AG08470 (cell line): ENCODE measurements around the genes GFER and TEDC2.

- RRBS = no CpG with 5 or more reads among the region's 25 CpGs
Measured at GRCh38 chr16:1923387-1924155, 5.4 kb upstream of the HS3ST6 start.

GRCh38 chr16:1984071-1984969 is at the start of gene GFER:
Gene GFER, plus strand, starts transcription at chr16:1984193.
- RRBS = 2% methylated on average over 57 of the region's 91 CpGs

GRCh38 chr16:1996824-1997811 is 7.3 kb downstream of the SYNGR3 start:
- RRBS = no CpG with 5 or more reads among the region's 10 CpGs

- RRBS = 94% methylated on average over 8 of the region's 23 CpGs
Measured at GRCh38 chr16:1999060-1999616, 9.4 kb downstream of the SYNGR3 start.

DNA sequence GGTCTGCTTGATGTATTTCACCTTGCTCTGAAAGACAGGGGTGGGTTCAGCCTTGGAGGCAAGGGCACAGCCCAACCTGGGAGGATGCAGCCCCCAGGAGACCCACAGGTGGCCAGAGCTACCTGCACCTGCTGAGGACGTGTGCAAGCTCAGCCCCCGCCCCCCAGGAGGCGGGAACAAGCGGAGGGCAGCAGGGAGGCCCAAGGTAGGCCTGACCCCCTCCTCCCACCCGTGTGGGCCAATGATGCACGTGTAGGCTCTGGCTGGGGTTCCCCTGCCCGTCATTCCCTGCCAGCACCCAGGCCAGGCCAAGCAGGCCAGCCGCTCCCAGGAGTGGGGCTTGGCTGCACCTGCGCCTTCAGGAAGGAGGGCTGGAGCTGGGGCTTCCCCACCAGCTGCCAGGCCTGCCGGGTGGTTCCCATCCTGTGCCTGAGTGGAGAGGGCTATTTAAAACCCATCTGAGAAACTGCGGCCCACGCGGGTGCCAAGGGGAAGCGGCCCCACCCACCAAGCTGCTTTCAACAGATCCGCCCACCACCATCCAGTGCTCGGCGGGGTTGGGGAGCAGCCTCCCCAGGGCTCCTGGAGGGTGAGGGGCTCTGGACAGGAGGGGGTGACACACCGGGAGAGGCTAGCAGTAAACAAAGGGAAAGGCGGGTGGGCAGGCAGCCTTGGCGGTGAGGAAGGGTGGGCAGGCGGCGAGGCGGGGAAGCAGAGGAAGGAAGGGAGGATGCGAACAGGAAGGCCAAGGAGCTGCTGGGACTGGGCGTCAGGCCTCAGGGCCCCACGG is 3.7 kb downstream of the NTHL1 start:
- RRBS = no CpG with 5 or more reads among the region's 26 CpGs

- RRBS = no CpG with 5 or more reads among the region's 6 CpGs
Measured at GRCh38 chr16:2050293-2050633, 2.5 kb downstream of the TSC2 start.

- RRBS = no CpG with 5 or more reads among the region's 47 CpGs
Measured at GRCh38 chr16:2124584-2125636, 10.8 kb downstream of the PKD1 start.

GRCh38 chr16:2228114-2229140 is 5.0 kb downstream of the E4F1 start:
- RRBS = 82% methylated on average over 15 of the region's 36 CpGs

- RRBS = 96% methylated on average over 8 of the region's 42 CpGs
Measured at GRCh38 chr16:2242431-2243726, 6.6 kb downstream of the DNASE1L2 start.

DNA sequence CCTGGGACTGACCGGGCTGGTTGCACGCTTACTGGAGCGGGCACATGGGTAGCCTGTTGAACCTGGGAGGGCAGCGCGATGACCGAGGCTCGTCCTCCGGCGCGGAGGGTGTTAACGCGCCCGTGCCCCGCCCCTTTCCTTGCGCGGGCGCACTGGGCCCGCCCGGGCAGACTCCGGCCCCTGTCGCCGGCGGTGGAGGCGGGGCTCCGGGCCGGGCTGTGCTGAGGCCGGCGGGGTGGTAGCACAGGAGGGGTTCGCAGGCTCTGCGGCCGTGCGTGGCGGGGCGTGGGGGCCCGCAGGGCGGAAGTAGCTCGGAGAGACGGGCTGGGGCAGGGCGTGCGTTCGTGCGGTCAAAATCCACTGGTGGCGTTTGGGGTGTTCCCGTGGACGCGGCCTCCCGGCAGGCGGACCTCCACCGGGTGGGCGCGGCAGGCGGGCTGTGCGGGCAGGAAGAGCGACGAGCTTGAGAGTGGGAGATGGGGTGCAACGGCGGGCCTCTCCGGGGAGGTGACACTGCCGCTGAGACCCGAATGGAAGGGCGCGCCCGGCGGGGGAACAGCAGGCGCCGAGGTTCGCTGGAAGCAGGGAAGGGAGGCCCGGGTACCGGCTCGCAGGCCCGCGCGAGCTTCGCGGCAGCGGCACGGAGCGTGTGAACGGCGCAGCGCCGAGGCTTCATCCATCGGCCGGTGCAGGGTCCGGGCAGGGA is 501 bp upstream of the RNPS1 start:
- RRBS = 1% methylated on average over 51 of the region's 85 CpGs

DNA sequence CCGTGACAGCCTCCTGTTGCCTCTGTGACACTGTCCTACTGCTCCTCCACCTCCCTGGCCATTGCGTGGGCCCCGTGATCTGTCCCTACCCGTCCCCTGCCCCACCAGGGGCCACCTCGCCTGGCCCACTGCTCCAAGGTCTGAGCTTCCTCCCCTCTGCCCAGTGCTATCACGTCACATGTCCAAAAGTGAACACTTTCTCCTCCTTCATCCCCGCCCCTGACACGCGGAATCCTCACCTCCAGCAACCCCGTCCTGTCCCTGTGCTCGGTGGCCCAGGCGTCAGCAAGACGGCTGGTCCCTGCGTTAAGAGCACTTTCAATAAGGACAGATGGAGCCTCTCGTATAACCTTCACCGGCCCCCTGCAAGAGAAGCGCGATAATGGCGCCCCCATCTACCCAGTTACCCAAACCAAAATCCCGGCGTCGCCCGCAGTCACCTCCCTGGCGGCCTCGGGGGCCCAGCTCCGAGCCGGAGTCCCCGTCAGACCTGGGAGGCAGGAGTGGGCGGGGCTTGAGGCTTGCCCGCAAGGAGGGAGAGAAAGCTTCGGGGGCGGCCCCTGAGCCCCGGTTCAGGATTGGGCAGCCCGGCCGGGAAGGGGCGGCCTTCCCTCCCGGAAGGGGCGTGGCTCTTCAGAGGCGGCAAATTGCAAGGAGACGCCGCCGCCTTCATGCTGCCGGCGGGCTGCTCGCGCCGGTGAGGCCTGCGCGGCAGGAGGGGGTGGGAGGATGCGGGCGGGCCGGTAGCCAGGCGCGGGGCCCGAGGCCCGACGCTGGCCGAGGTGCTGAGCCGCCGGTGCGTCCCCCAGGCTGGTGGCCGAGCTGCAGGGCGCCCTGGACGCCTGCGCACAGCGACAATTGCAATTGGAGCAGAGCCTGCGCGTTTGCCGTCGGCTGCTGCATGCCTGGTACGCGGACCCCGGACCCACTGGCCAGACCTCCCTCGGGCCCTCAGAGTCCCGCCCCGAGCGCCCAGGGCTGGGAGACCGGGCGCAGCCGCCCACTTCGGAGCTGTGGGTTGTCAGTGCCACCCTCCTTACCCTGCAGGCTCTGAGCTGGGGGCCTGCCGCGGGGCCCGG is at the start of gene TEDC2:
Gene TEDC2, plus strand, starts transcription at position 636 of the 1,079 bp plus-strand sequence.
- RRBS = 2% methylated on average over 49 of the region's 84 CpGs

DNA sequence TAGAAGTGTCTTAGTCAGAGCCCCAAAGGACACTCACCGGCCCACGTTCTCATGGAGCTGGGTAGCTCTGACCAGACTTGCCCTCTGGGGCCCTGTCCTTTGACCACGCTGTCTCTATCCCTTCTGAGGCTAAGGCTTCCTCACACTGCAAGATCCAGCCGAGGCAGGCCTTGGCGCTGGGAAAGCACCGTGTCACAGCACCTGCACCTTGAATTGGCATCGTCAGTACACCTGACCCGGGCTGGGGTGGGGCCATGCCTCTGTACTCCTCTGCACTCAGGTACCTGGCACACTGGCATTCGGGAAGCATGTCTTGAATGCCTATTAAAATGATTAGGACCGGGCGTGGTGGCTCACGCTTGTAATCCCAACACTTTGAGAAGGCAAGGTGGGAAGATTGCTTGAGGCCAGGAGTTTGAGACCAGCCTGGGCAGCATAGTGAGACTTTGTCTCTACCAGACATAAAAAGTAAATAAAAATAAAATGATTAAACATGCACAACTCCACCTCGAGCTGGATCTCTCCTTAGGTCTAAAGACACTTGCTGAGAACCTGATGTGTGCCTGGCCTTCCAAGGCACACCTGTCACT is 6.1 kb downstream of the TBC1D24 start:
- RRBS = 81% methylated on average over 2 of the region's 13 CpGs

DNA sequence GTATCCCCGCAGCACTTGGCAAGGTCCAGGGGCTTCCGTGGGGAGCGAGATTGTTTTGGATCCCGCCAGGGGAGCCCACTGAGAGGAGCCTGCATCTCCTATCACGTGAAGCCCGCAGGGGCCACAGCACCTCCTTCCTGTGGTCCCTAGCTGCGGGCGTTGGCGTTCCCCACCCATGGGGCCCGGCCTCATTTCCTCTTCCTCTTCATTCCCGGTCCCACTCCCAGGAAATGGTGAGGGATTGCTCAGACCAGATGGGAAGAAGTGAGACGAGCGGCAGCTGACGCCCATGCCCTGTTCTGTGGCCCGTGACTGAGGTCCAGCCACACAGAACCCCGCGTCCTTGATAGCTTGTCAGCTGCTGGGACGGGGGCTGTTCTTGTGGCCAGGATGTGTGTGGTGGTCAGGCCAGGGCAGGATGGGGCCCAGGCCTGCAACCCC is 11.2 kb downstream of the TBC1D24 start:
- RRBS = no CpG with 5 or more reads among the region's 18 CpGs

GRCh38 chr16:2512783-2513512 is 804 bp upstream of the ATP6V0C start:
- RRBS = 35% methylated on average over 6 of the region's 22 CpGs

GRCh38 chr16:2530289-2530997 is 765 bp downstream of the CEMP1 start:
- RRBS = no CpG with 5 or more reads among the region's 15 CpGs

DNA sequence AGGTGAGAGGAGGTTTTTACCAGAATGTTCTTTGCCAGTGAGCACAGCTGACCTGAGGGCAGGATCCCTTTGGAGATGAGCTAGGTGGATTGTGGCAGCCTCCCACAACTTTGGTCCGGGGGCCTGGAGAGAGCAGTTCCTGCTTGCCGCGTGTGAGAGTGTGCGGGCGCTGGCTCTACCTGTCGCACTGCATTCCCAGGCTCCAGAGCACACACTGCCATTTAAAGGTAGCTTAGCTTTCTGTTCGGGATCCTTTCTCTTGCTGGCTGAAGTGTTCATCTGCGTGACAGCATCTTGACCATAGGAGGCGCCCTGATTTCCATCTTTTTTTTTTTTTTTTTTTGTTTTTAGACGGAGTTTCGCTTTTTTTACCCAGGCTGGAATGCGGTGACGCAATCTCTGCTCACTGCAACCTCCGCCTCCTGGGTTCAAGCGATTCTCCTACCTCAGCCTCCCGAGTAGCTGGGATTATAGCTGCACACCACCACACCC is 13.6 kb downstream of the PDPK1 start:
- RRBS = no CpG with 5 or more reads among the region's 16 CpGs

GRCh38 chr16:2602749-2603046 is 64.9 kb downstream of the PDPK1 start:
- RRBS = no CpG with 5 or more reads among the region's 2 CpGs

- RRBS = 3% methylated on average over 14 of the region's 116 CpGs
Measured at GRCh38 chr16:2672927-2674084, 9.0 kb upstream of the KCTD5 start.

DNA sequence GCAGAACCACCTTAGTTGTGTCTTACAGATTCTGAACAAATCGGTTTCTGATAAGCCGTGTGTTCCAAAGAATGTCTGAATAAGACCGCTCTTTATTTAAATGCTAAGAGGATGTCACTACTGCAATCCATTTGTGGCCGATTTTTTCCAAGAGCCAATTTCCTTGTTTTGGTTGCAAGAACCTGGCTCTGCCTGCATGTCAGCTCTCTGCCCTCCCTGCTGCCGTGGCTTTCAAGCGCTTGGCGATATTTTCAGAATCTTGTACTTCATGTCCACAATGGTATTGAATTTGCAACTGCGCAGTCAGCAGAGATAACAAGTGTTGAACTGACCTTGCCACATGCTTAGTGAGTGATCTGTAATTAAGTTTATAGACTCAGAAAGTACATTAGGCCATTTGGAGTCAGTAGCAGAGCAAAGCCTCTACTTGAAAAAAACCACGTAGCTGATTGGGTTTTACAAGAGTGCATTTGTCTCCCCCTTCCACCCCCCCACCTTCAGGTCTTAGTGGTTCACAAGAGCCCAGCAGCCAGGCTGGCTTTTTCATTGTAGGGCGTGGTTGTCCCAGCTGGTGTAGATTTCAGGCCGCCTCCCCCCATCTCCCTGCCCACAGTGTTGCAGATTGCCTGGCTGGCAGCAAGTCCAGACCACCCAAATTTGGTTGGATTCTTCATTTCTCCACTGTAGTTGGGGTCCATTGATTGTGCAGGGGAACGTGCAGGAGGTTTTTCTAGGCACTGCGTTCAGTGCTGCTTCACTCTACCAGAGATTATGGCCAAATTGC is 2.5 kb upstream of the KCTD5 start:
- RRBS = no CpG with 5 or more reads among the region's 13 CpGs

DNA sequence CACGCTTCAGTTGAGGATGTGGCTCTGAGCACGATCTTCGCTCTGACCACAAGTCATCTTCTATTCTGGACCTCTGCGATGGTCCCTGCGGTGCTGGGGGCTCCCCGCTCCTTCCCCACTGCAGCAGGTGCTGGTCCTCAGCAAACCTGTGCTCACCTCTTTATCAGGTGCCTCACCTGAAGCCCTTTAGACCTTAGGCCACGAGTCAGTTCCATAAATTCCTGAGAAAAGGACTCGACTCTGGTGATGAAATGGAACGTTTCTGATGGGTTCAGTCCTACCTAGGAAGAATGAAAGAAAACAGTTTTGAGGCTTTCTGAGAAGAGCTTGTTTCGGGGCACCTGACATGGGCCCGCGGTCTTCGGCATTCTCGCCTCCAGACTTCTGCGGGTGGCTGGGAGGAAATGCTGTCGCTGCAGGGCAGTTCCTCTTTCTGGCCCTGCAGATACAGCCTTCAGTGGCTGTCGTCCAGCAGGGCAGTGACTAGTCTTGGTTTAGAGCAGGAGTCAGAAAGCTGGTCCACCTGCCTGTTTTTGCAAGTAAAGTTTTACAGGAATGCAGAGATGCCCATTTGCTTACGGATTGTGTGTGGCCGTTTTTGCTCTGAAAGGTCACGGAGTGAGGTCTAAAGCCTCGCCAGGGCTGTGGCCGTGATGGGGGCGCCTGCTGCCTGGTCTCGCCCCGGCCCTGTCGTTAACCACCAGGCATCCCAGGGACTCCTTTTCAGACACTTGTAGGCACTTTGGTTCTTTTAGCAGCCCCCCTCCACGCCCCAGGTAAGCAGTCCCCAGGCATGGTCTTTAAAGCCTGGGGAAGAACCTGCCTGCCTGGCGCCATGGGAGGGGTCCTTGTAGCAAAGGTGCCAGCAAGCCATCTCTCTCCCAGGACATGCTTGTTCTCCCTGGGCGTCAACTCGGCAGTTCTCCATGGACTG is 4.9 kb downstream of the KCTD5 start:
- RRBS = no CpG with 5 or more reads among the region's 30 CpGs